ENCODE data around the genes NBEA, CCDC169, SPART, POSTN and LHFPL6.

- PRO-cap = no peak
These were observed 202.2 kb upstream of the STARD13 start for GRCh38 chr13:33487541-33488287.

- PRO-cap = no peak
These were observed 209.2 kb upstream of the STARD13 start for GRCh38 chr13:33494696-33495253.

DNA sequence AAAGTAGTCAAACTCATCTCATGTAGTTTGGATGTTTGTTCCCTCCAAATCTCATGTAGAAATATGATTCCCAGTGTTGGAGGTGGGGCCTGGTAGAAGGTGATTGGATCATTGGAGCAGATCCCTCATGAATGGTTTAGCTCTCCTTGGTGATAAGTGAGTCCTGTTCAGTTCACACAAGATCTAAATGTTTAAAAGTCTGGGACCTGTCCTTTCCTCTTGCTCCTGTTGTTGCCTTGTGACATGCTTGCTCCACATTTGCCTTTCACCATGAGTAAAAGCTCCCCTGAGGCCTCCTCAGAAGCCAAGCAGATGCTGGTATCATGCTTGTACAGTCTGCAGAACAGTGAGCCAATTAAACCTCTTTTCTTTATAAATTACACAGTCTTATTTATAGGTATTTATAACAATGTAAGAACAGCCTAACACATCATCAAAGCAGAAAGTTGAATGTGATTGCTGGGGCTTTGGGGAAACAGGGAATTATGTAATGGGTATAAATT lies 24.2 kb upstream of the RFC3 start:
- PRO-cap = no peak

DNA sequence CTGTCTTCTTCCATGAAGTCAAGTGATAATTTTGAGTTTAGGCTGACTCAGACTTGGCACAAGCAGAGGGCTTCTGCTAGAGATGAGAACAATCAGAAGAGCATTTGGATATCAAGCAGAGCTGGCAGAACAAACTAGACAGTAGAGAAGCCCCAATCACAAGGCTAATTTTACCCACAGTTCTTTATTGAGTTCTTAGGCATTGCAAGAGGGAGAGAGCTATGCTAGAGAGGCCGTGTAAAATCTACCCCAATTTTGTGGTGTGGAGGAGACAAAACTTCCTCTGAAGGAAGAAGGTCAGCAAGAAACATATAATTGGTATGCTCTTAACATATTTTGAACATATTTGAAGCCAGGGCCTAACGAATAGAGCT lies 383.7 kb downstream of the RFC3 start:
- PRO-cap = no peak

- PRO-cap = unidirectional peak, plus-strand start at chr13:34942287; unidirectional peak, plus-strand start at chr13:34942493
These were observed at the start of gene NBEA for GRCh38 chr13:34941380-34942580. Gene NBEA, plus strand, starts transcription at chr13:34942270.

DNA sequence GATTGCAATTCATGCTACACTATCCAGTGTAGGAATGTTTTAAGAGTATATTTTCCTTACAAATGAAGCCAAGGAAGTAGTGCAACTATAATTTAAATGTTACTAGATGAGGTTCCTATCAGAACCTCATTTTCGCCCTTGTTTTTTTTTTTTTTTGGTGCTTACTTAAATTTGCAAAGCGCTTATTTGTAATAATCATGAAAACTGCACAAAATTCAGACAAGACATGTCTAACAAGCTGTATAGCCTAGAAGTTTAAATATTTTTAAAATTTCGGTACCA lies 182.0 kb downstream of the NBEA start:
- PRO-cap = no peak

GRCh38 chr13:35854188-35855096 lies 276.7 kb downstream of the DCLK1 start:
- PRO-cap = no peak

GRCh38 chr13:35855283-35856504 lies 275.5 kb downstream of the DCLK1 start:
- PRO-cap = no peak

- PRO-cap = bidirectional peak, plus-strand start at chr13:36297900, minus-strand start at chr13:36297851
These were observed at the start of gene CCDC169 for GRCh38 chr13:36297259-36298426. Gene CCDC169, minus strand, starts transcription at chr13:36297814.

GRCh38 chr13:36346190-36347230 lies at the start of gene SPART:
Gene SPART, minus strand, starts transcription at chr13:36346394.
- PRO-cap = bidirectional peak, plus-strand start at chr13:36346645, minus-strand start at chr13:36346332

DNA sequence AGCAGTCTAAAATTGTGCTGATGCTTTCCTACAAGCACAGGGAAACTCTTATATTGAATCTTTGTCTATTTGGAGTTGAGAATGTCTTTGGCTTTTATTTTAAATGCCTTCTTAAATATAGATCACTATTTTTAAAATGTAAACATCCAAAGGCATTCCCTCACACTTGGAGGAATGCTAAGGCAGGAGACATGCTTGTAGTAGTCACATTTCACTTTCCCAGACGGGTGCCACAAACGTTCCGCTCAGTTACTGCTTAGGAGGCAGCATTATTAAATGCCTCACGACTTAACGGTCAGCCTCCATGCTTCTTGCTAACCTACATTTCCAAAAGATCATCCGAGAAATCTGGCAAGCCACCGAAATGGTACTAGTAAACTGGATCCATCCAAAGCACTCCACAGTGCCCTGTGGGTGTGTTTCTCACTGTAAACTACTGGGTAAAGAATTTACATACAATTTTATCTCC lies 1.4 kb downstream of the SMAD9 start:
- PRO-cap = no peak

GRCh38 chr13:37058526-37058805 lies 1.0 kb downstream of the SUPT20H start:
- PRO-cap = no peak

- PRO-cap = no peak
These were observed 22.4 kb upstream of the CSNK1A1L start for GRCh38 chr13:37127705-37128364.

DNA sequence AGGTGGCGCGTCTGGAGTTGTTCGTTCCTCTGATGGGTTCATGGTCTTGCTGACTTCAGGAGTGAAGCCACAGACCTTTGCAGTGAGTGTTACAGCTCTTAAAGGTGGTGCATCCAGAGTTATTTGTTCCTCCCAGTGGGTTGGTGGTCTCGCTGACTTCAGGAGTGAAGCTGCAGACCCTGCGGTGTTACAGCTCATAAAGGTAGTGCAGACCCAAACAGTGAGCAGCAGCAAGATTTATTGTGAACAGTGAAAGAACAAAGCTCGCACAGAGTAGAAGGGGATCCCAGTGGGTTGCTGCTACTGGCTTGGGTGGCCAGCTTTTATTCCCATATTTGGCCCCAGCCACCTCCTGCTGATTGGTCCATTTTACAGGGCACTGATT lies 126.6 kb downstream of the POSTN start:
- PRO-cap = no peak

- PRO-cap = no peak
These were observed at the start of gene POSTN for GRCh38 chr13:37598543-37599004. Gene POSTN, minus strand, starts transcription at chr13:37598768.

- PRO-cap = no peak
These were observed 64.8 kb upstream of the TRPC4 start for GRCh38 chr13:37934360-37934842.

DNA sequence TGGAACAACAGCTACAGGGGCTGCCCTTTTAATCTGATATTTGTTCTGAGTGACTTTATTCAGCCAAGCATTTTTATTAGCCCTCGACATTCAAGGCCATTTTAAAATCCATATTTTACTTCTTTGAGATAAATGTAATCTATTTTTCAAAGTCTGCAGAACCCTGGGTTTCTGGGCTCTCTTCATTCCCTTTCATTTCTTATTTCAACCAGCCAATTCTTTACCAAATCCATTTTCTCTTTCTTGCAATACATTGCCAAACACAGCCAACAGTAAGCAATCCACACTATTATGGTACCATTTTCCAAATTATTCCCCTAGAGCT lies 224.1 kb upstream of the UFM1 start:
- PRO-cap = no peak

- PRO-cap = no peak
These were observed 207.5 kb downstream of the LHFPL6 start for GRCh38 chr13:39395310-39395984.

- PRO-cap = no peak
These were observed 2.1 kb downstream of the LHFPL6 start for GRCh38 chr13:39600677-39601423.

DNA sequence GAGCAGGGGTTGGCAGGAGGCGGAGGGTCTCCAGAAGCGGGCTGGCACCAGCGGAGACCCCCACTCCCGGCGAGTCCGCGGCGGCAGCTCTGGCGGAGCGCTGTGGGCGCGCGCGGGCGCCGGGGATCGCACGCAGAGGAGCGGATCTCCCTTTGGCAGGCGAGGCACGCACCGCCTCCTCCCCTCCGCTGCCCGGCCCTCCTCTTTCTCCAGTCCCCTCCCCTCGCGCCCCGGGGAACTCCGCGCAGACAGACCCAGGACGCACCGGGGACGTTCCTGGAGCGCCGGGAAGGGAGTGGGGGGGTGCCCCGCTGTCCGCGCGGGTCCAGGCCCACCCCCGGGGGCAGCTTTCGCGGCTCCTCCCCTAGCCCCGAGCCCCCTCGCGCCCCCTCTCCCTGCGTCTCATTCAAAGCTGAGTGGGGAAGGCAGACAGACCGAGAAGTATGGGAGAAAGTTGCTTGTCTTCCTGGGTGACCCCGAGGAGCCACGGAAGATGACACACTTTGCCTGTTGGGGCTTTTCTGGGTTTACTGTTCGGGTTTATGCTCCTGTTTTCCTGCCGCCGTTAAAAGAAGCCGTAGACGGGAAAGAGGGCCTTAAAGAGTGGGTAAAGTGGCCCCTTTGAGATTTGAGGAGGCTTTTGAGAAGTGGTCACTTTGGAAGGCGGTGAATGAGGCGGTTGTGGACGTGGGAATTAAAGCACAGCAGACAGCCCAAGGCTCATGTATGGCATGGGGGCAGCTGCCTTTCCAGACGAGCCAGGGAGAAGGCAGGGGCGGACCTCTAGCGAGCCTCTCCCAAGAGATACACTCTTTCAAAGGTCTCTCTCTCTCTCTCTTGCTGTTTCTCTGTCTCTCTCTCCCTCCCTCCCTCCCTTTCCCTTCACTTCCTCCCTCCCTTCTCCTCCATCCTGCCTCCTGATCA lies at the start of gene LHFPL6:
LHFPL6 (minus strand) TSS at position 154 of the 924 bp plus-strand sequence.
- PRO-cap = bidirectional peak, plus-strand start at position 251 of the sequence, minus-strand start at position 180 of the sequence; unidirectional peak, plus-strand start at position 752 of the sequence

Measured in tibial artery (tissue), 1 donor.